Frontal cortex (tissue), 2 donors: ENCODE data around the genes PDE6D and SAG.

GRCh38 chr2:231671610-231672167 lies 36.6 kb upstream of the PTMA start:
- RAMPAGE, long total RNA: no peak

GRCh38 chr2:231709644-231710027 lies 1.3 kb downstream of the PTMA start:
- RAMPAGE, long total RNA: no peak

DNA sequence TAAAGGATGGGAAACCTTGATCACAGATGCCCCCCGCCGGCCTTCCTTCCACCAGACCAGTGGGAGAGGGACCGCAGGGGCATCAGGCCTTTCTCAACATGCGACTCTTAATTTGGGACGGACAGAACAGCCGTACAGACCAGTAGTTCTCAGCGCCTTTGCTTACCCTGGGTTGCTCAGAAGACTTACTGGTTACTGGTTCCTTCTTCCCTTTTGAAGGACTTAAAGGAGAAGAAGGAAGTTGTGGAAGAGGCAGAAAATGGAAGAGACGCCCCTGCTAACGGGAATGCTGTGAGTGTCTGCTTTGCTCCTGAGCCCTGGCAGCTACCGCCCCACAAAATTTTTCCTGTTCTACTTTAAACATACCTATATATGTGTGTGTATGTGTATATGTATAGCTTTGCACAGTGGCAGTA lies 2.8 kb downstream of the PTMA start:
- RAMPAGE, long total RNA: no peak

- RAMPAGE, long total RNA: no peak
Observed at GRCh38 chr2:231780552-231781363, at the start of gene PDE6D. PDE6D (minus strand) TSS chr2:231781282.

DNA sequence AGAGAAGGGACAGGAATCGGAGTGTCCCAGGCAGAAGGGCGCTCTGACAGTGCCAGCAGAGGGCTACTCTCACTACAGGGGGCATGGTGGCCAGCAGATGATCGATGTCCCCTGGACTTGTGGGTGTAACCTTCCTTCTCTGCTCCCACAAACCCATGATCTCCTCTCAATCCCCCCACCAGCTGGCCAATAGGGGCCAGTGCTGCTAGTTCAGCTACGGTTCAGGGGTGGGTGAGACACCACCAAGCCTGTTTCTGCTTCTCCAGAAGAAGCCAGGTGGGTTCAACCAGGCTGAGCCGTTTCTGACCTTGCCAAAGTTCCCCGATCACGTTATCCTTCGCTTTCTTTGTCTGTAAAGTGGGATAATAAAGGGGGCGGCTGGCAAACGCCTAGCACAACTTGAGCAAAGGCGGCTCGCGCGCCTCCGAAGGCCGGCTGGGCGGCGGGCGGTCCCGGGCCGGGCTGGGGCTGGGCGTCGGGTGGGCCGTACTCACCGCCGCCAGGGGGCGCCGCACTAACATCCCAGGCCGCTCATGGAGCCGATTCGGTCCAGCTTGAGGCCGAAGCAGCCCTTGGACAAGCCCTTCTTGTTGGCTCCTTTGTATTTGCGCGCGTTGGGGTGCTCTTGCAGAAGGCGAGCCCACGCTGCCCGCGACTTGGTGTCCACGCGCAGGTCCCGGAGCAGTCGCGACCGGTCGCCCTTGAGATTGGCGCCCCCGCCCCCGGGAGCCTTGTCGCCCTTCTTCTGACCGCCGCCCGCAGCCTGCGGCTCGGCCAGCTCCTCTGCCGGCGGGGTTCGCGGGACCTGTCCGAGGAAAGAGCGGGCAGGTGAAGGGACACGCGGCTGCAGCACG lies 1.1 kb downstream of the NPPC start:
- RAMPAGE, long total RNA: no peak

DNA sequence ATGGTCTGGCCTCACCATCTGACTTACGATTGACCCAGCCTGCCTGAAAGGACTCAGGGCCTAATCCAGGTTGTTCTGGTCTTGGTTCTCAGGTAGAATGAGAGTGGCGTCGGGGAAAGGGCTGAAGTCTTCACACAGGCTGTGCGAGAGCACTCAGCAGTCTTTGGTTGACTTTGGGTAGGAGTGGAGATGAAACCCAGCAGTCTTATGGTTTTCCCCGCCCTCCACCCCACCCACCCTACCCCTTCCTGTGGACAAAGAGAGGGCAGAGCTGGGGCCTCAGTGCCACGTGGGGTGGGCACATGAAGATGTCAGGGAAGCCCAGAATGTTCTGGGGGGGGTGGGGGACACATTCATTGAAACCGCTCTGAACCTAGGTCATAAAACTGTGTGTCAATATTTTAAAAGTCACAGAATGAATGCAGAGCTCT lies 58.7 kb upstream of the ALPP start:
- RAMPAGE, long total RNA: no peak

- RAMPAGE, long total RNA: no peak
Observed at GRCh38 chr2:232386926-232387629, 8.5 kb downstream of the ALPP start.

DNA sequence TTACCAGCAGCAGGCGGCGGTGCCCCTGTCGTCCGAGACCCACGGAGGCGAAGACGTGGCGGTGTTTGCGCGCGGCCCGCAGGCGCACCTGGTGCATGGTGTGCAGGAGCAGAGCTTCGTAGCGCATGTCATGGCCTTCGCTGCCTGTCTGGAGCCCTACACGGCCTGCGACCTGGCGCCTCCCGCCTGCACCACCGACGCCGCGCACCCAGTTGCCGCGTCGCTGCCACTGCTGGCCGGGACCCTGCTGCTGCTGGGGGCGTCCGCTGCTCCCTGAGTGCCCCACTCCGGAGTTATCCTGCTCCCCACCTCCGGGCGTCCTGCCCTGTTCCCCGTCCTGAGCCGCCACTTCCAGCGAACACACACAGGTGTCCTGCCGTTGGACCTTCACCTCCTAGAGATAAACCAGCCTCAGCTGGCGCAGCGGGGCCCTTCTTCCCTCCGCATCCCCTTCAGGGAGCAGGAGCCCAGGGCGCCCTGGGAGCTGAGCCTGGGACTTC lies 3.0 kb downstream of the ALPI start:
- RAMPAGE, long total RNA: no peak

DNA sequence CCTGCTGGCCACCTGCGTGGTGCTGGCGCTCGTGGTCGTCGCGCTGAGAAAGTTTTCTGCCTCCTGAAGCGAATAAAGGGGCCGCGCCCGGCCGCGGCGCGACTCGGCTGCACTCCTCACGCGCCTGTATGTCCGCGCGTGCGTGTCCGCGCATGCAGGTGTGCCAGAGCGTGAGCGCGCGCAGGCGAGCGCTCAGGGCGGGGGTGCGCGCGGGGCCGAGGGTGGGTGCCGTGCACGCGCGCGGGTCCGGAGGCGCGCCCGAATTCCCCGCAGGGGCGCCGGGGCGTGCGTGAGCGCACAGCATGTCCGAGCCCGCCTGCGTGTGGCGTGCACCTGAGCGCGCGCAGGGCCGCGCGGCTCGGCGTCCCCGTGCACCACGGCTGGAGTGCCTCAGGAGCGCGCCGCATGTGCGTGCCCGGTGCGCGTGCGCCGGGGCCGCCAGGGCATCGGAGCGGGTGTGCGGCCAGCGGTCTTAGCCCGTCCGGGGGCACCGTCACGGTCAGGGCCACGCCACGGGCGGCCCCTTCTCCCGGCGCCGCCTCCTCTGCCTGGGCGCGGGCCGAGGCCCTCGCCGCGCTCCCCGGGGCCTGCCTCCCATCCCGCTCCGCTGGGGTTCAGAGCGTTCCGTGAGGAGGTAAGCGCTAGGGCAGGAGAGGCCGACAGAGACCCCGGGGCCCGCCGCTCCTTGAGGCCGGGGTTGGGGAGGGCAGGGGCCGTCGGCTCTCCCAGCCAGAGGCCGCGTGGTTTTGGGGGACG lies 6.4 kb downstream of the SNORC start:
- RAMPAGE, long total RNA: no peak

GRCh38 chr2:232926812-232927717 lies 57.0 kb downstream of the SNORC start:
- RAMPAGE, long total RNA: no peak

- RAMPAGE, long total RNA: no peak
Observed at GRCh38 chr2:232988437-232988917, 24.6 kb downstream of the NGEF start.

DNA sequence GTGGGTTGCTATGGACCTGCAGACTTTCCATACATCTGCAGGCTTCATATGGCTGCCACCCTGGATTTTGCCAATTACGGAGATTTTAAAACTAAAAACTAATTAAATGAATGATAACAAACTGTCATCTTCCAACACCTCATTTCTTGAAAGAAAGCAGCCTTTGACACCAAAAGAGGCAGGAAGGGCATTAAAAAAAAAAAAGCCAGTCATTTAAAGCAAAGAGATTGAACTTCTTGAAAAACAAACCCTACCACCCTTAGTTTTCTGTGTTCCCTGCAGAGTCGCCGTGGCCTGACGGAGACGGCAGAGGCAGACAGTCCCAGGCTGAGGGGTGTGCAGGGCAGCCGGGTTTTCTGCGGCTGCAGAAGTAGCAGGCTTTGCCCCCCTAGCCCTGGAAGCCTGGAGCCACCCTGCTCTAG lies 2.7 kb downstream of the INPP5D start:
- RAMPAGE, long total RNA: no peak

GRCh38 chr2:233081369-233081808 lies 21.2 kb downstream of the INPP5D start:
- RAMPAGE, long total RNA: no peak

DNA sequence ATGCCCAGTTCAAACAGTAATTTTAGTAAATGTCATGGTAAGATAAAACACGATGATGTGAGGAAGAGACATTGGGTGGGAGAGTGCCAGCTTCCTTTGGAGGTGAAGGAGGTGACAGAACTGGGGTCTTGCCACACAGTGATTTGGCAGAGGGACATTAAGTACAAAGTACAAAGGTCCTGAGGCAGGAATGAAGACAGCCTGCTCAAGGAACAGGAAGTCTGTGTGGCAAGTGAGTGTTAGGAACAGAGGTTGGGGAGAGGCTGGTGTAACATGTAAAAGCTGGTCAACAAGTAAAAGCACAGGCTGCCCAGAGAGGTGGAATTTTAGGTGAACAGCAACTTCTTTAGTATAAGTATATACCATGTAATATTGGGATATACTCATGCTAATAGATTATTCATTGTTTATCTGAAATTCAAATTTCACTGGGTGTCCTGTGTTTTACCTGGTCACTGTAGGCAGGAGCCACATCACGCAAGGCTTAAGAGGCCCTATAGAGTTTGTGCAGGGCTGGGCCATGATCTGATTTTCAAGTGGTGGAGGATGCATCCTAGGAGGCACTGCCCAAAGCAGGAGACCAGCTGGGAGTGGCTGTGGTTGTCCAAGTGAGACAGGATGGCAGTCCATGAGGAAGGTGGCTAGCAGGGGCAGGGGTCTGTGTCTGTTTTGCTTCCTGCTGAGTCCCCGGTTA lies 73.2 kb downstream of the INPP5D start:
- RAMPAGE, long total RNA: no peak

DNA sequence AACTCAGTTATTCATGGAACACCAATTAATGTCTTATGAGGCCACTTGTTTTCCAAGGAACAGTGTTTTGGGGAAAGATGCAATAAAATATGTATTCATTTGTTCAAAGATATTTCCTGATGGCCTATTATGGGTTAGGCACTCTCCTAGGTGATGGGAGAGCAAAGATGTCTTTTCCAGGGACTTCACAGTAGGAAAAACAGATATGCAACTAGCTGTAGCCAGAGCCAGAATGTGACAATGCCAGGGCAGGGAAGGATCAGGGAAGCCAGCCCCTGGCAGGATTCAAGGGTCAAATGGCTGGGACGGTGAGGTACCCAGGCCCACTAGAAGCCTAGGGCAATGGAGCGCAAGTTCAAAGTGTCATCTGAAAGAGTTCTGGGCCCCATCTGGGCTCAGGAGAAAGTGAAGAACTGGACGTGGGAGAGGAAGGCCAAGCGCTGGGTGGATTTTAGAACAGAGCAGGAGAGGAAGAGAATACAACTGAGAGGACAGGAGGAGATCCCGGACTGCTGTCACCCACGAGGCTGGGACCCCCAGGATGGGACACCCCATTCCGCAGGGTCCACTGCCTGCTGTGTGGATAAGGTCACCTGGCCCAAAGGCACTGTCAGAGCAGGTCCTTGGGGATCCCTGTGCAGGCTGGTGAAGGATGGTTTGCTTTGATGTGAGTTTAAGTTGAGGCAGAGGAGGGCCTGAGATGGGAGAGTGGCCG lies 79.7 kb upstream of the ATG16L1 start:
- RAMPAGE, long total RNA: no peak

GRCh38 chr2:233200927-233201283 lies 50.6 kb upstream of the ATG16L1 start:
- RAMPAGE, long total RNA: no peak

DNA sequence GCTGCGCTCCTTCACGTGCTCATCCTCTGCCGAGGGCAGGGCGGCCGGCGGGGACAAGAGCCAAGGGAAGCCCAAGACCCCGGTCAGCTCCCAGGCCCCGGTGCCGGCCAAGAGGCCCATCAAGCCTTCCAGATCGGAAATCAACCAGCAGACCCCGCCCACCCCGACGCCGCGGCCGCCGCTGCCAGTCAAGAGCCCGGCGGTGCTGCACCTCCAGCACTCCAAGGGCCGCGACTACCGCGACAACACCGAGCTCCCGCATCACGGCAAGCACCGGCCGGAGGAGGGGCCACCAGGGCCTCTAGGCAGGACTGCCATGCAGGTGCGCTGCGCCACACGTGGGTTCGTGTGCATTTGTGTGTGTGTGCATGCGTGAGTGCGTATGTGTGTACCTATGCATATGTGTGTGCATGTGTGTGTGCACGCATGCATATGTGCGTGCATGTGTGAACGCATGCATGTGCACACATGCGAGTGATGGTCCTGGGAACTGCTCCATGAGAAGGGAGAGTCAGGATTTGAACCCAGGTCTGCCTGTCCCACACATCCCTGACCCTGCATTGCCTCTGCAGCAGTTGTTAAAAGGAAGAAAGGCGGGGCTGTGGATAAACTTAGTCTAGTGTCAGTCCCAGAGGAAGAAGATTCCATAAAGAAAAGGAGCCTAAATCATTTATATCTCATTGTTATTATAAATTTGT lies 46.9 kb upstream of the ATG16L1 start:
- RAMPAGE, long total RNA: no peak

- RAMPAGE, long total RNA: no peak
Observed at GRCh38 chr2:233275441-233276078, 24.1 kb downstream of the ATG16L1 start.

DNA sequence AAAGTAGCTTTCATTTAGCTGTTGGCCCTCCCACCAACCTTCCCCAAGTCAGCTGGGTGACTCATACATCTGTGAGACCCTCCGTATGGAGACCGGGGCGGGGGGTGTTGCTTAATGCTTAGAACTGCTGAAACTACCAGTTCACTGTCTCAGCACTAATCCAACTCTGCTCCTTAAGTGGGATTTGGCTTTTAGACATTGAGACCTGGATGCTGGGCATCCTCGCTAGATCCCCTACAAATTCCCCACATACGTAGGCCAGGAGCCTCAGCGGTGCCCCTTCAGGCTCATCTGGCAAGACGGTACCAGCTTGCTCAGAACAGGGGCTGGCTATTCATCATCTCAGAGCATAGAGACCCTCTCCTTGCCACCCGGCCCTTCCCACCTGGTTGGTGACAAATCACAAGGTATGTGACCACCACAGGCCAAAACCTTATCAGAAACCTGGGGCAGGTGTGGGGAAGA lies at the start of gene SAG:
SAG (plus strand) TSS at position 201 of the 465 bp plus-strand sequence.
- RAMPAGE, long total RNA: no peak

DNA sequence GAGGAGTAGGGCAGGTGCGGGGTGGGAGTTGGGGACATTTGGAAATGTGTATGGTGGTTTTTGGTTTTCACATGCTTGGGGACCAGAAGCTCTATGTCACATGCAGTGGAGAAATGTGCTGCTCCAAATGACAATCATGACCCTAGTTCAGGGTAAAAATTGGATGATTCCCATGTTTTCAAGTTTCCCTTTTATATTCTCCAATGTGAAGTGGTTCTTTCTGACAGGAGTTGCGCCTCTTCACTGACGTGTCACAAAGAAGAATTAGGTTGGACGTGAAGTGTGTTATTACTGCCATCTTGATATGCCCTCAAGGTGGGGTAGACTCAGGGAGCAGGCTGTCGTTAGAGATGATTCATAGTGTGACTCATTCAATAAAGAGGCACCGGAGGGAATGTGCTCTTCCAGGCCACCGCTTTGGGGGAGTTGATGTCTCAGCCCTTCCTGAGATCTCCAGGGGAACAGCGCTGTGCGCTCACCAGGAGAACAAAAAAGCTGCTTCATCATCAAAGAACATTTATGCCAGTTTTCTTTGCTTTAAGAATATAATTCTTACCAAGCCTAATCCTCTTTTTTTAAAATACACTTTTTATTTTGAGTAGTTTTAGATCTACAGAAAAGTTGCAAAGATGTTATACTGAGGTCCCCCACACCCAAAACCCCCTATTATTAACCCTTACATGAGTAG lies 3.6 kb upstream of the DGKD start:
- RAMPAGE, long total RNA: no peak